ENCODE measurements around the genes TKTL1, FAM50A and FAM3A.

GRCh38 chrX:153954113-153954775 is 9.8 kb upstream of the RENBP start:
- PRO-cap, 7 experiments: no peak in any of the 7 experiments
- RAMPAGE, long total RNA, 2 experiments: no peak in any of the 2 experiments

DNA sequence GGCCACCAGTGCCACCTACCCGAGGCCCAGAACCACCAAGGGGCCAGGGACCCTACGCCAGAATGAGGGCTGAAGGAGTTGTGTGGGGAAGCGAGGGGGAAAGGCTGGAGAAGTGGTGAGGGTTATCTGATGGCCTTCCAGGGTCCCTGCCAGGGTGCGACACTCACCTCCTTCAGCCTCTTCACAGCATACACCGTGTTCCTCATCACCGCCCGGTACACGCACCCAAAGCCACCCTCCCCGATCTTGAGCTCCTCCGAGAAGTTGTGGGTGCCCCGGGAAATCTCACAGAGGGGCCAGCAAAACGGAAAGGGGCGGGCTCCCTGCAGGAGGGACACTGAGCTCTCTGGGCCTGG is 1.3 kb downstream of the IRAK1 start:
- PRO-cap, 7 experiments: no peak in any of the 7 experiments
- RAMPAGE, long total RNA, 2 experiments: no peak in any of the 2 experiments

GRCh38 chrX:154019134-154019380 is 645 bp downstream of the IRAK1 start:
- PRO-cap, 7 experiments: no peak in any of the 7 experiments
- RAMPAGE, long total RNA, 2 experiments: no peak in any of the 2 experiments

- PRO-cap, 7 experiments: no peak in any of the 7 experiments
- RAMPAGE, long total RNA, 2 experiments: no peak in any of the 2 experiments
Observed at GRCh38 chrX:154028747-154029215, 9.1 kb upstream of the IRAK1 start.

- PRO-cap, 7 experiments: no peak in any of the 7 experiments
- RAMPAGE, long total RNA, 2 experiments: no peak in any of the 2 experiments
Observed at GRCh38 chrX:154116252-154116866, 18.8 kb upstream of the MECP2 start.

DNA sequence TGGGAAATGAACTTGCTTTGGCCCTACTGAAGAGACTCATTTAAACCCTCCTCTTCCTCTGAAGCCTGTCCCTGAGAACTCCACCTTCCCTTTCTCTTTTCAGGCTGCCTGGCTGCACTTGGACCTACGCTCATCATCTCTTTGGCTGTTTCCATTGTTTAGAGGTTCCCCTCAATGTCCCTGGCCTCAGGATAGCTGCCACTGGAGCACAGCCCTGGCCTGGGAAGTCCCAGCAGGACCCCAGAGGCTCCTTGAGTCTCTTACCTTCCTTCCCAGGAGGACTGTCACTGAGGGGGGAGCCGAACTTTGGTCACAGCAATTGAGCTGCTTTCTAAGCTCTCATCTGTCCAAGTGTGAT is 22.7 kb upstream of the OPN1LW start:
- PRO-cap, 7 experiments: peak in 1 of 7 experiments; most common plus-strand start position 102 of the sequence (in 1)
- RAMPAGE, long total RNA, 2 experiments: no peak in any of the 2 experiments

DNA sequence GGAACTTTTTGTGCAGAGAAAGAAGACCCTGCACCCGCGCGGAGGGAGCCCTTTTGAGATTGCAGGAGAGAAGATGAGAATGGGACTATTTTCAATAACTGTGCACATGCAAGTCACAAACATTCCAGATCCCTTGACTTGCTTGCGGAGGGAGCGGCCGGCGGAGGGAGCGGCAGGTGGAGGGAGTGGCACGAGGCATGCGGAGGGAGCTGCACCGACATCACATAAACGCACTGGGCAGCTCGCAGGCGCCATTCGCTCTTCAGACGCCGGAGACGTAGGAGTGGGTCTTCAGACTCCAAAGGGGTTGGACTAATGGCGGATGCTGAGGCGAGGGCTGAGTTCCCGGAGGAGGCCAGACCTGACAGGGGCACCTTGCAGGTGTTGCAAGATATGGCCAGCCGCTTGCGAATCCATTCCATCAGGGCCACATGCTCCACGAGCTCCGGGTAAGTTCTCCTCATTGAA is at the start of gene TKTL1:
Gene TKTL1 (plus strand): TSS at position 251 of the 468 bp plus-strand sequence.
- PRO-cap, 7 experiments: no peak in any of the 7 experiments
- RAMPAGE, long total RNA, 2 experiments: no peak in any of the 2 experiments

- PRO-cap, 7 experiments: peak in 7 of 7 experiments; most common plus-strand start chrX:154369158 (in 6); most common minus-strand start chrX:154368900 (in 3)
- RAMPAGE, long total RNA, 2 experiments: no peak in any of the 2 experiments
Observed at GRCh38 chrX:154368513-154369302, 5.7 kb downstream of the FLNA start.

GRCh38 chrX:154372372-154373068 is 1.9 kb downstream of the FLNA start:
- PRO-cap, 7 experiments: peak in 3 of 7 experiments; most common plus-strand start chrX:154372920 (in 2); most common minus-strand start chrX:154372591 (in 1)
- RAMPAGE, long total RNA, 2 experiments: no peak in any of the 2 experiments

- PRO-cap, 7 experiments: peak in 6 of 7 experiments; most common plus-strand start chrX:154373625 (in 5); most common minus-strand start chrX:154373453 (in 3)
- RAMPAGE, long total RNA, 2 experiments: no peak in any of the 2 experiments
Observed at GRCh38 chrX:154373077-154374012, 1.1 kb downstream of the FLNA start.

- PRO-cap, 7 experiments: peak in 1 of 7 experiments; most common plus-strand start chrX:154380239 (in 1); most common minus-strand start chrX:154380253 (in 1)
- RAMPAGE, long total RNA, 2 experiments: no peak in any of the 2 experiments
Observed at GRCh38 chrX:154380060-154380542, 1.0 kb downstream of the EMD start.

DNA sequence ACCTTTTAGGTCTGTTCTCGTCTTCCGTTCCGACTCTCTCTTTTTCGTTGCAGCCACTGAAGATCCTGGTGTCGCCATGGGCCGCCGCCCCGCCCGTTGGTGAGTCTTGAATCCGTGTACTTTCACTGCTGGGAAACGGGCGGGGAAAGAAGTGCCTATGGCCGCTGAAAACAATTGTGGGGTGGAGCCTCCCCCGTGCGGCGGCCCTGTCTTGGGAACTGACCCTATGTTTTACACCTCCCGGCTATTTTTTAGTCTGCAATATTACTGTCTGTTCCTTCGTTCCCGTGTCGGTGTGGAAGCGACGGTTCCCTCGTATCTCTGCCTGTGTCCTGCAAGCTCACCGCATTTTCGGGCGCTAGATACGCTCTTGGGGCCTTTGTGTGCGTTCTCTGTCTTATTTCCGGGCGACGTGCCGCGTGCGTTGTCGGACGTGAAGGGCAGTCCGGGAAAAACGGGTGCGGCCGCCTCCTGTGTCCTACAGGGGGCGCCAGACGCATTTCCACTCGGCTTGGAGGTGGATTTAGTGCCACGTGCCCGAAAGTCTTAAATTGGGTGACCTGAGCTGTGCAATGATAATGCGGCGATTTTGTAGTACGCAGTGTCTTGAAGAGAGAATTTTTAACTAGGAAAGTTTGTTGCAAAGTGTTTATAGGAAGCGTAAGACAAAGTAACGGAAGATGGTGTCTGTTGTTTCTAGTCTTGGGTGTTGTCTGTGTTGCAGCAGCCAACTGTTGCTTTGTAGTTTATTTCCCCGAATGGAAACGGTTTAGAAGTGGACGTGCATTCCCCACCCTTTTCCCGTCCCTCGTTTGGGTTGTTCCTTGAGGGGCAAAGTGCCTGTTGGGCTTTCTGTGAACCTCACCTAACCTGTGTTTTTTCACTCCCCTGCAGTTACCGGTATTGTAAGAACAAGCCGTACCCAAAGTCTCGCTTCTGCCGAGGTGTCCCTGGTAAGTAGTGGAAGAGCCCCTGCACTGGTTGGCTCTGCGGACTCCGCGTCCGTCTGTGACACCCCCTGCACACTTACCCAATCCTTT is 587 bp downstream of the RPL10 start:
- PRO-cap, 7 experiments: peak in 7 of 7 experiments; most common plus-strand start position 549 of the sequence (in 3); most common minus-strand start position 414 of the sequence (in 7)
- RAMPAGE, long total RNA, 2 experiments: start-site peak on the minus strand in 2 of 2 experiments, centred at positions 402 to 408 of the sequence, 8 to 18 reads per replicate

DNA sequence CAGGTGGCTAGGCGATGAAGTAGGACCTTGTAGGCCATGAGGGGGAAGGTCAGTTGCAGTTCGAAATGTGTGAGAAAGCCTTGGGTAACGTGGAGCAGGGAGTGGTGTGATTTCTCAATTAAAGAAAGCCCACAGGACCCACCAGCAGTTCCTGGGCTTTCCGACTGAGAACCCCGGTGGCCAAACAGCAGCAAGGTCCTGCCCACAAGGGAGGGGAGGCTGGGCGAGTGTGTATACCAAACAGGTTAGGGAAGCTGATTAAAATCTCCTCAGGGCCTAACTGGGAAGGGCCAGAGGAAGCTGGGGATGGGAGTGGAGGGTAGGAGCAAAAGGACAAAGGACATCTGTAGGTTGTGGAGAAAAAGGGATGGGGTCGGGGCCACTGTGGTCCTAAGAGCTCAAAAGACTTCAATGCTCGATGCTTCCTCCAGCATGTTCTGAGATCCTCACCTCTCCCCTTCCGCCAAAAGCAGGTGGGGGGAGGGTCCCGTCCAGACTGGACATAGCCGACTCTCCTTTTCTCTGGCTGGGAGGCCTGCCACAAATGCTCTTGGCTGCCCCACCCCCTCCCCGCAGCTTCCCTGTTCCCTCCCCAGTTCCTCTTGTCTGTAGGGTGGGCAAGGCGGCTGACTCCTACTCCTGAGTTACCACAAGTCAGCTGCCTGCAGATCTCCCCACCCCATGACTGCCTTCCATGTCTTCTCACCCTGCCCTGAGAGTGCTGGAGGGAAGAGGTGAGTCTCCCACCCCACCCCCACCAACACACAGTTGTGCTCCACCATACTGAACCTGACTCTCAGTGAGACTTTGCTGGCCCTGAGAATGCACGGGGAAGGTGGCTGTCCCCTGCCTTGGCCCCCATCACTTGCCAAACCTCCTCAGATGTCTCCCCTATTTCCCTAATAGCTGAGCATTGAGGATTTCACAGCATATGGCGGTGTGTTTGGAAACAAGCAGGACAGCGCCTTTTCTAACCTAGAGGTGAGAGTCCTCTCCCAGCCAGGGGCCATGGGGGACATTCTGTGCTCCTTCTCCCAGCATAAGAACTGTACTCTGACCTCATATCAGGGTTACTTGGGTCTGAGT is 2.8 kb downstream of the ATP6AP1 start:
- PRO-cap, 7 experiments: peak in 1 of 7 experiments; most common minus-strand start position 439 of the sequence (in 1)
- RAMPAGE, long total RNA, 2 experiments: no peak in any of the 2 experiments

GRCh38 chrX:154440932-154441254 is 3.0 kb upstream of the FAM50A start:
- PRO-cap, 7 experiments: no peak in any of the 7 experiments
- RAMPAGE, long total RNA, 2 experiments: no peak in any of the 2 experiments

DNA sequence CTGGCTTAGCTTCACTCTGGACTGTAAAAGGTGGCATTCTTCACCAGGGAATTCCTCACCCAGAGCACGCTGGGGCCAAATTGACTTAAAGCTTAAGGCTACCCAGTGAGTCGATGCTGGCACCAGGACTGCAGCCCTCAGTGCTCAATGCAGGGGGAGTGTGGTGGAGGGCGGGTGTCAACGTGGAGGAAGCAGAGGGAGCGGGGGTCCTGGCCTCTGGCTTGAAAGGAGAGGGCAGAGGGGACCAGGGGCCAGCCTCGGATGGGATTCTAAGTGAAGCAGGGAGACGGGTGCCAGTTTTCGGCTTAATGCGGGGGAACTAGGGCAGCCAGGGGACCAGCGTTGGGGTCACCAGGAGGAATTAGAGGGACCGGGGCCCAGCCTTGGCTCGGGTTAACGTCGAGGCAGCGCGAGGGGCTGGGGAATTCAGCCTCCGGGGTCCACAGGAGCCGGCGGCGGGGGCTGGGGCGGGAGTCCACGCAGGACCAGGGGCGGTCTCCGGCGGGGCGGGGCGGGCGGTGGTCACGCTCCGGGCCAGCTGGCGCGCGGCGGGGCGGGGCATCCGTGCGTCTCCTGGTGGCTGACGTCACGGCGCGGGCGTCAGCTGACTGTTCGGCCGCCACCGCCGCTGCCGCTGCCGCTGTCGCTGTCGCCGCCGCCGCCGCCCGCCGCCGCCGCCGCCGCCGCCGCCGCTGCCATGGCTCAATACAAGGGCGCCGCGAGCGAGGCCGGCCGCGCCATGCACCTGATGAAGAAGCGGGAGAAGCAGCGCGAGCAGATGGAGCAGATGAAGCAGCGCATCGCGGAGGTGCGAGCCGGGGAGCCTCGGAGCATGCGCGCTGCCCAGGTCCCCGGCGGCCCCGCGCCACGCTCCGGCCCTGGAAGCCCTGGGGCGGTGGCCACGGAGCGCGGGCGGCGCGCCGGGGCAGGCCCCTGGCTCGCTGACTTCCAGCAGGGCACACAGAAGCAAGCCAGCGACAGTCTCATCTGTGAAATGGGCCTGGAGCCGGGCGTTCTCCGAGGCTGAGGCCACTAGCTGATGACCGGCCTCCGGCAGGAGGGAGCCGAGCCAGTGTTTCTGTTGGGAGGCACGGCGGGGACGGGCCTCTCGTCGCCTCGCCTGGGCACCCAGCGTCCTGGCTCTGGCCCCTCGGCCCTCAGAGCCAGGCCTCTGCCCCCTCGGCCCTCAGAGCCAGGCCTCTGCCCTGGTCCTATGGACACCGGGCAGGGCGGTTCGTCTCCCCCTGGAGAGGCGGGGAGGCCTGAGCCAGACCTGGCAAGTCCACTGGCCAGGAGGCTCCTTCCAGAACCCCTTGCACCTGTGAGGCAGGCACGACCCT is at the start of gene FAM50A:
Gene FAM50A (plus strand): TSS at position 603 of the 1,340 bp plus-strand sequence.
- PRO-cap, 7 experiments: peak in 7 of 7 experiments; most common plus-strand start position 603 of the sequence (in 6); most common minus-strand start position 698 of the sequence (in 5)
- RAMPAGE, long total RNA, 2 experiments: start-site peak on the plus strand in 1 of 2 experiments, centred at position 675 of the sequence, 14 reads per replicate

- PRO-cap, 7 experiments: no peak in any of the 7 experiments
- RAMPAGE, long total RNA, 2 experiments: no peak in any of the 2 experiments
Observed at GRCh38 chrX:154483757-154484458, 2.5 kb downstream of the UBL4A start.

GRCh38 chrX:154489788-154490496 is 487 bp downstream of the SLC10A3 start:
- PRO-cap, 7 experiments: peak in 4 of 7 experiments; most common plus-strand start chrX:154490253 (in 4); most common minus-strand start chrX:154490068 (in 1)
- RAMPAGE, long total RNA, 2 experiments: no peak in any of the 2 experiments

DNA sequence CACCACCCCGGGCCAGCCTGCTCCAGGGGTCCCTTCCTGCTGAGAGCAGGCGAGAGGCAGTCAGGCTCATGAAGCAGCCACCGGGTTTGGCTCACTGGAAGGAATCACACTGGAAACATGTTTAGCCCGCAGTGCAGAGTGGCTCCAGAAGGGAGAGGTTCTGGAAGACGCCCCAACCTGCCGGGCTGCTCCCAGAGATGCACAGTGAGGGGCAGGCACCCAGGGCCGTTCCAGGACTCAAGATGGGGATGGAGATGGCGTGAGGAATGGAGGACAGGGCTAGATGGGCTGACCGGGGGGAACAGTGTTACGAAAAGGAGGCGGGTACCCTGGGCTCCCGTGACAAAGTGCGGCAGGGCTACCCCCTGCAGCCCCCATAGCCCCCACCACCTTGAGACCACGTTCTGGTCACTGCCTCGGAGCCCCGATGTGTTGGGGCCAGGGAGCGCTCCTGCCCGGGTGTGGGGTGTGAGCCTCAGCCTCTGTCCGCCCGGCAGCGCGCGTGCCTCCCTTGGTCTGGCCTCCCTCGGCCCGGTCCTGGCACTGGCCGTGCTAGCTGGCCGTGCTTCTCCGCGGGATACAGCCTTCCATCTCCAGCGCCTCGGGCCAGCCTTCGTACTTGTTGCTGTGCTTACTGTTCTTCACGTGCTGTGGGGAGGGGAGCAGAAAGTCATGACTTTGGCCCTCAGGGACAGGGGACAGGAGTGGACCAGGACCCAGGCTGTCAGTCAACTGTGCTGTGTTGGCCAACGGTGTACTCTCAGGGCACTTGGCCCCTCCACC is 9.6 kb downstream of the FAM3A start:
- PRO-cap, 7 experiments: no peak in any of the 7 experiments
- RAMPAGE, long total RNA, 2 experiments: no peak in any of the 2 experiments

- PRO-cap, 7 experiments: peak in 7 of 7 experiments; most common plus-strand start chrX:154515653 (in 3); most common minus-strand start chrX:154516182 (in 4)
- RAMPAGE, long total RNA, 2 experiments: start-site peak on the minus strand in 2 of 2 experiments, at chrX:154516148-154516212 at its widest, 74 to 113 reads per replicate
Observed at GRCh38 chrX:154515585-154516342, at the start of gene FAM3A. FAM3A (minus strand) TSS chrX:154516232.

DNA sequence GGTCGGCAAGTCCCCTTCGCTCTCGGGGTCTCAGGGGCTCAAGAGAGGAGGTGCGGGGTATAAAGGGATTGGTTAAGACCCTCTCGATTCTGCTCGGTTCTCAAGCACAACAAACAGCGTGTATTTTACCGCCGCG is 183 bp downstream of the G6PD start:
- PRO-cap, 7 experiments: no peak in any of the 7 experiments
- RAMPAGE, long total RNA, 2 experiments: no peak in any of the 2 experiments